ENCODE data around the genes ART1, RHOG, OR52M1, TRIM34, OR52E4 and CAVIN3.

DNA sequence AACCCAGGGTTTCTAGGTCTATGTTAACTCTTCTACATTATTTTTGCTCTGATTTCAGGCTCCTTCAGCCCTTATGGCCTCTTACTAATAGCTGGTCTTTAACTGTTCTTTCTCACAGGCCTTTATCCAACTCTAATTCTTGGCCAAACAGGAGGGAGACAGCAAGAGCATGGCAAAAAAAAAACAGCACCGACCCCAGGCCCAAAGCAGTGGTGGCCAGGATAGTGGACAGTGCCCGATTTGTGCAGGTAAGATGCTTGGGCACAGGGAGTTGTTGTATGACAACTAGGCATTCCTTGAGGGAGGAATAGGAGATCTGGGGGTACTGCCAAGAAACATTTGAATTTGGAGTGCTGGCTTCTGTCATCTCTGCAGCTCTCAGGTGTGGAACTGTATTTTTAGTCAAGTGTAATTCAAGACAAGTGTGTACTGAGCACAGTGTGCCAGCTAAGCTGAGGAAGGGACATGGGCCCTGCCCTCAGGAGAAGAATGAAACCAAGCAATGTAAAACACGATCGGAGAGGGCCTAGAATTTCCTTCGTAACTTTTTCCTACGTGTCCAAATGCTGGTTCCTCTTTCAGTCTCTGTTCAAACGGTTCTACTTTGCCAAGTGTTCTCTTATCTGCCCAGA, 27.9 kb downstream of the ART5 start:
- PRO-cap, 3 experiments = no peak in any of the 3 experiments
- RRBS = no CpG with 5 or more reads among the region's 7 CpGs

GRCh38 chr11:3644157-3645193, at the start of gene ART1:
Gene ART1 (plus strand): TSS chr11:3645128.
- PRO-cap, 3 experiments = no peak in any of the 3 experiments
- RRBS = no CpG with 5 or more reads among the region's 18 CpGs

DNA sequence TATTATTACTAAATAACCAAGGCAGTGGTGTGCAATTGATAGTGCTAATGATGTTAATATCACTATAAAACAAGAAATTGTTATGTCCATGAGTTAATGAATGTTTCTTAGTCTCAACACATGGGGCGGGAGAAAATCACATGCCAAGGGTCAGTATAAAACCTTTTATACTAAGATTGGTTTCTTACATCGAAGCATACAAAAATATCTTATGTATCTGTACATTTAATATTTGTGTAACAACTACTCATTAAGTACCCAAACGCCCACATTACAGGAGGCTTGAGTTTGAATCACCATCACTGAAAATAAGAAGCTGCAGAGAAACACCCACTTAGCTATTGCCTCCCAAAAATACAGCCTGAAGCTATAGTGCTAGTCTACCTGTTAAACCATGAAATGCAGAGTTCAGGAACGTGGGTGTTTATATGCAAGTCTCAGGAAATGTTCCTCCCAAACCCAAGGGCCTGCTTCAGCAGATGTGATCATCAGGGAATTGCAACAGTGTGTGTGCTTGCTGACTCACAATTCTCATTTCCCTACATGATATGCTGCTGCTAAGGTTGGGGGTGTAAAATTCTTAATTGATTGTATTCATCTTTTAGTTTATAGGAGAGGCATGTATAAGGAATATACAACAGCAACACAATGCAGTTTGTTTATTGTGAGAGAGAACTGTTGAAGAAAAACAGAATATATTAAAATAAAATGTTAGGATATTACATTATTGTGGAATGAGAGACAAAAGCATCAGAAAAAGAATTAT, 49.7 kb downstream of the NUP98 start:
- PRO-cap, 3 experiments = no peak in any of the 3 experiments
- RRBS = no CpG with 5 or more reads among the region's 4 CpGs

GRCh38 chr11:3840129-3841405, at the start of gene RHOG:
Gene RHOG (minus strand): TSS chr11:3840959.
- PRO-cap, 3 experiments = peak in 3 of 3 experiments; most common plus-strand start chr11:3840804 (in 2); most common minus-strand start chr11:3840959 (in 3)
- RRBS = 3% methylated on average over 20 of the region's 87 CpGs

- PRO-cap, 3 experiments = peak in 3 of 3 experiments; most common plus-strand start chr11:3841632 (in 2); most common minus-strand start chr11:3841557 (in 3)
- RRBS = no CpG with 5 or more reads among the region's 32 CpGs
These were observed 716 bp upstream of the RHOG start for GRCh38 chr11:3841406-3841944.

DNA sequence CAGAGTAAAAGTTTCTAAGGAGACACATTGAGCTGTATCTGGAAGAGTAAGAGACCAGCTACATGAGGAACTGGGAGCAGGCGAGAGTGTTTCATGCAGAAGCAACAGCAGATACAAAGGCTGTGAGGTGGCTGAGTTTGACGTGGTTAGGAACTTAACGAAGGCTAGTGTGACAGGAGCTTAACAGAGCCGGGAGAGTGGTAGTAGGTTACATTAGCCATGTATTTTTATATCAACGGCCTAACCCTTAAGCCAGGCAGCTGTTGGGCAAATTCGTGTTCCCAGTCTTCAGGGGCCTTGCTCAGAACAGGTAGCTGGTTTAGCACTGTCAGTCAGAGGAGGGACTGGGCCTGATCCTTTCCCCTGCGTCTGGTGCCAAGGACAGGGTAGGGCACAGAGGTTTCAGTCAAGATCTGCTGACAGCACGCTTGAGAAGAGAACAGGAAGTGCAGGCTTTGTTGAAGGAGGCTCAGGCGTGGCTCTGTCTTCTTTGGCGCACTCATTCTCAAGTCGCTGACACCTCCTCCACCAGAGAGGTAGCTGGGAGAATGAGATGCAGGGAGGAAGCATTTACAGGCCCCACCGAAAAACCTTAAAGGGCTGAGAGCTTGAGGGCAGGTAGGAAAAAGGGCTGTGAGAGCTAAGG, 1.2 kb upstream of the STIM1 start:
- PRO-cap, 3 experiments = peak in 1 of 3 experiments; most common plus-strand start position 531 of the sequence (in 1); most common minus-strand start position 371 of the sequence (in 1)
- RRBS = no CpG with 5 or more reads among the region's 12 CpGs

DNA sequence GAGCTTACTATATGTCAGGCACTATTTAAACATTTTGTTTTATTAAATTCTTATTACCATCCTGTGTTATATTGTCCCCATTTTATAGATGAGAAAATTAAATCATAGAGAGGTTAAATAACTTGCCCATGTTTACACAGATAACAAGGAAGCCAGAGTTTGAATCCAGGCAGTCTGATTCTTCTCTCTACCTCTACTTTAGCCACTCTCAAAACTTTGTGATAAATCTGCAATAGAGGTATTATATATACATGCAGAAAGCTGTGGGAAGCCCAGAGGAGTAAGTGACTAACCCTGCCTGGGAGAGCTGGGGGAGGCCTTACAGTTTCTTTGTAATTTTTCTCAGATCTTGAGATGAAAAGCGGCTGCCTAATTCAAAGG, 4.8 kb downstream of the STIM1 start:
- PRO-cap, 3 experiments = no peak in any of the 3 experiments
- RRBS = no CpG with 5 or more reads among the region's 1 CpG

GRCh38 chr11:3880565-3881147, 25.2 kb downstream of the STIM1 start:
- PRO-cap, 3 experiments = no peak in any of the 3 experiments
- RRBS = no CpG with 5 or more reads among the region's 5 CpGs

DNA sequence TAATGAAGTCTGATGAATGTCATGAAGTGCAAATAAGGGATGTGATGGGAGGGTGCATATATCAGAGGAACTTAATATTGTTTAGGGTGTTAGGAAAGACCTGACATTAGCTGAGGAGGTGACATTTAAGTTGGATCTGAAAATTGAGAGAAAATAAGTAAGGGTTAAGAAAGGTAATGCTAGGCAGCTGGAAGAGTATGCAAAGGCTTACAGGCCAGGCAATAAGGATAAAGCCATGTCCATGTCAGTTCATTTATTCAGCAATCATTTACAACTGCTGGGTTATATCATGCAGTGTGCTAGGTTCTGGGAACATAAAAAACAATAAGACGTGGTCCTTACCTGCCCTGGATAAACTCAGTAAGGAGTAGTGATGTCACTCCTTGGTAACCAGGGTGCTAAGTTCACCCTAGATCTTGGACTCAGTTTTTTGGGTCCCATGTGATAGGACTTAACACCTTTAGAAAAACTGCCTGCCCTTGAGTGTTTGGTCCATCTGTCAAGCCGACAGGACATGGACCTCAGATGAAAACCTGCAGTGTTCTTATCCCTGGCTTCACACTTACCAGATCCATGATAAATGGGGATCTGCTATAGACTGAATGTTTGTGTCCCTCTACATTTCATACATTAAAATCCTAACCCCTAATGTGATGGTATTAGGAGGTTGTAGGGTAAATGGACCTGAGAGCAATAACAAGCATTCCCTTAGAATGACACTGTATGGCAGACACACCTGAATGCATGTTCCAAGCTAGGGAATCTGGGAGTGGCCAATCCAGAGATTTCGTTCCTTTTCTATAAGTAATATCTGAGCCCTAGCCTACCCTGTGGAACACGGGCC, 75.8 kb downstream of the STIM1 start:
- PRO-cap, 3 experiments = no peak in any of the 3 experiments
- RRBS = no CpG with 5 or more reads among the region's 4 CpGs

DNA sequence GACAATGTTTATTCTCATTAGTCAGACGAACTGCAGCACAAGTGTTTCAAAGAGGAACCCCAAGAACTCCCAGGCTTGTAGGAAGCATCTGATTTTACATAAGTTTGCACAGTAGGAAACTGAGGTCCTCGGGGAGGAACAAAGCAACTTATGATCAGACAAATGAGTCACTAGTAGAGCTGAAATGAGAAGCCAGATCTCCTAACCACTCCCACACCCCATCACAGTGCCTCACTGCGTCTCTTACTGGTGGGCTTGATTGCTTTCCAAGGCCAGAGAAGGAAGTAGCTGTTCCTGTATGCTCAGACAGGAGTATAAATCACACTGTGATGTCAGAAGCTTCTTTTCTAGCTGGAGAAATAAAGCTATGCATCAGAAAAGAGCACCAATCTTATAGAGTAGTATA, 36.5 kb upstream of the RRM1 start:
- PRO-cap, 3 experiments = no peak in any of the 3 experiments
- RRBS = no CpG with 5 or more reads among the region's 3 CpGs

GRCh38 chr11:4095397-4095717, 758 bp downstream of the RRM1 start:
- PRO-cap, 3 experiments = no peak in any of the 3 experiments
- RRBS = no CpG with 5 or more reads among the region's 9 CpGs

GRCh38 chr11:4544826-4545452, at the start of gene OR52M1:
Gene OR52M1 (plus strand): TSS chr11:4545191.
- PRO-cap, 3 experiments = no peak in any of the 3 experiments
- RRBS = no CpG with 5 or more reads among the region's 6 CpGs

GRCh38 chr11:4606862-4607539, 1.0 kb downstream of the TRIM68 start:
- PRO-cap, 3 experiments = no peak in any of the 3 experiments
- RRBS = no CpG with 5 or more reads among the region's 8 CpGs

GRCh38 chr11:4644355-4644679, 535 bp downstream of the OR51E1 start:
- PRO-cap, 3 experiments = no peak in any of the 3 experiments
- RRBS = no CpG with 5 or more reads among the region's 4 CpGs

- PRO-cap, 3 experiments = no peak in any of the 3 experiments
- RRBS = no CpG with 5 or more reads among the region's 5 CpGs
These were observed 470 bp upstream of the MMP26 start for GRCh38 chr11:4704008-4704619.

DNA sequence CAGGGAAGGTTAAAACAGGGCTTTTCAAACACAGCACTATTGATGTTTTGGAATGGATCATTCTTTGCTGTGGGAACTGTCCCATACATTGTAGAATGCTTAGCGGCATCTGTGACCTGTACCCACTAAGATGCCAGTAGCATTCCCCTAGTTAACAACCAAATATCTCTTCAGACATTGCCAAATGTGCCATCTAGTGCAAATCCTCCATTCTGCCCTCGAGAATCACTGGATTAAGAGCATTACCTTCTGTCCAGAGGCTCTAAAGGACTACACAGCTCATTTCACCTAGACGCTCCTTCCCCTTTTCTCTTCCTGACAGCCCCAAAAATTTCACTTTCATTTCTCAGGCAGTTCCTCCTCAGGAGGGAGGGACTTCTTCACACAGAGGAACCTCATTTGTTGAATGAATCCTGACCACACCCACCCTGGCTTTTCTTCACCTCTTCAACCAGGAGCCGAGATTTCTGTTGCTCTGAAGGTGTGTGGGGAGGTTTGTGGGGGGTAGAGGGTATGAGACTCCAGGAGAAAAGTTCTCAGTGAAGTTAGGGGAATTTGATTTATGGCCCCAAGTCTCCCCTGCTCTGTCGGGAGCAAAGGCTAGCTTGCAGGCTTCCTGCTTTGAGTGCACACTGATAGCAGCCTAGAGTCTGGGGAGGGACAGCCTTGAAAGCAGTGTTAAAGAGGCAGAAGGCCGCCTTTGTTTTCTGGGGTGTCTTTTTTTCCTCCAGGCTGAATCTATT, at the start of gene TRIM34:
TSS of gene TRIM34 (plus strand) at position 422 of the 743 bp plus-strand sequence.
- PRO-cap, 3 experiments = peak in 3 of 3 experiments; most common plus-strand start position 442 of the sequence (in 2); most common minus-strand start position 317 of the sequence (in 3)
- RRBS = no CpG with 5 or more reads among the region's 6 CpGs

DNA sequence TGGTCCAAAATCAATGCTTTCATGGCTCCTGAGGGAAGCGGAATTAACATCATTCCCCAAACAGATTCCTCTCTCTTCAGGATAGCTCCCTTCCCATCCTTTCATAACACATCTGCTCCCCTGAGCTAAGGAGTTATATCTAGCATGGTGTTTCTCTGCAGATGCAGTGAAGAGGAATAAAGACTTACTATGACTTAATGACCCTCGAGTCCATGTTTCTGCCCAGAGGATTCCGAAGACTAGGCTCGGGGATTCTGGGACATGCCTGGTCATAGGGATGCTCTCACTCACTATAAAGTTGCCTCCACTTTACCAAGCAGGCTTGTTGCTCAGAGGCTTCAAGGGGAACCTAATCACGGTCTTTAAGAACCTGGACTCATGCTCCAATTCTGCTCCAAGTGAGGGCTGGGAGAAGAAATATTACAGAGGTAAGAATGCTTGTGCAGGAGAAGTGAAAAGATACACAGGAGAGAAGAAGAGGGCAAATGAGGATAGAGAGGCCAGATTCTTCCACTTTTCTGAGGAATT, at the start of gene OR52E4:
TSS of gene OR52E4 (plus strand) at position 343 of the 528 bp plus-strand sequence.
- PRO-cap, 3 experiments = no peak in any of the 3 experiments
- RRBS = no CpG with 5 or more reads among the region's 5 CpGs

DNA sequence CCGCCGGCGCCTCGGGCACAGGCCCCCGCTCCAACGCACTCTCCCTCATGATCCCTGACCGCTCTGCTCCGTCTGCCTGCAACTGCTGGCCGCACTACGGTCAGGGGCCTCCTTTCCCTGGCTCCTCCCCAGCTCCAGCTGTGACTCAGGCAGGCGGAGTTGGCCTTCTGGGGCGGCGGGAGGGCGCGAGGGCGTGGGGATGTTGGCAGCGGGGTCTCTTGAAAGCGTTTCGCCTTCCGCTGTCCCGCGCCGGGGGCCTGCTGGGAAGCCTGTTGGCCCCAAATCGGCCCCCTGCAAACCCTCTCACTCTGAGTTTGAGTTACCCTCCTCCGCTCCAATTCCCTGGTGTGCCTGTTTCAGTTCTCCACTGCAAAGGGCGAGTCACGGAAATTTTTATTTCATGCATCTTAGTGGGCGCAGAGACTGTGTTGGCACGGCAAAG, at the start of gene CAVIN3:
TSS of gene CAVIN3 (minus strand) at position 74 of the 442 bp plus-strand sequence.
- PRO-cap, 3 experiments = peak in 3 of 3 experiments; most common plus-strand start position 152 of the sequence (in 1); most common minus-strand start position 74 of the sequence (in 3)
- RRBS = no CpG with 5 or more reads among the region's 29 CpGs

DNA sequence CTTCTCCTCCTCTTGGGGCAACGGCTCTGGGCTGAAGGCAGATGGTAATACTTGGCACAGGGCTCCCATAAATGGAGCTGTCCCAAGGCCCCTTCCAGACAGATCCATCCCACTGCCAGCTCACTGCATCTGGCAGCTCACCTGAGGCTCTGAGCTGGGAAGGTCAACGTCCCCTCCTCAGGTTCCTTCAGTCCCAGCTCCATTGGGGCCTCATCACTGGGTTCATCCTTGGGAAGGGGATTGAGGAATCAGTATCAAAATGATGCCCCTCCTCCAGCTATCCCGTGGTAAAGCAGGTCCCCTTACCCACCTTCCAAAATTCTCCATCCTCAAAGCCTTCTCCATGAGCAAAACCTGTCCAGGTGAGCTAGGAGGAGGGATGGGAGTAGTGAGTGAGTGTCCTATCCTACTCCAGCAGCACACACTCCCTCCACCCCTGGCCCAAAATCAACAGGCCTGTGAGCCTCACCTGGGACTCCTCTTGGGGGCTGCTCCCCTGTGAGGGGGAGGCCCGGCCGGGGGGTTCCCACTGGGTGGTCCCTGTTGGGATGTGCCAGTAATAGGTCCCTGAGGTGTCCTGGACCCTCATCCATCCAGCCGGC, 13.0 kb downstream of the SMPD1 start:
- PRO-cap, 3 experiments = no peak in any of the 3 experiments
- RRBS = 90% methylated on average over 1 of the region's 6 CpGs

DNA sequence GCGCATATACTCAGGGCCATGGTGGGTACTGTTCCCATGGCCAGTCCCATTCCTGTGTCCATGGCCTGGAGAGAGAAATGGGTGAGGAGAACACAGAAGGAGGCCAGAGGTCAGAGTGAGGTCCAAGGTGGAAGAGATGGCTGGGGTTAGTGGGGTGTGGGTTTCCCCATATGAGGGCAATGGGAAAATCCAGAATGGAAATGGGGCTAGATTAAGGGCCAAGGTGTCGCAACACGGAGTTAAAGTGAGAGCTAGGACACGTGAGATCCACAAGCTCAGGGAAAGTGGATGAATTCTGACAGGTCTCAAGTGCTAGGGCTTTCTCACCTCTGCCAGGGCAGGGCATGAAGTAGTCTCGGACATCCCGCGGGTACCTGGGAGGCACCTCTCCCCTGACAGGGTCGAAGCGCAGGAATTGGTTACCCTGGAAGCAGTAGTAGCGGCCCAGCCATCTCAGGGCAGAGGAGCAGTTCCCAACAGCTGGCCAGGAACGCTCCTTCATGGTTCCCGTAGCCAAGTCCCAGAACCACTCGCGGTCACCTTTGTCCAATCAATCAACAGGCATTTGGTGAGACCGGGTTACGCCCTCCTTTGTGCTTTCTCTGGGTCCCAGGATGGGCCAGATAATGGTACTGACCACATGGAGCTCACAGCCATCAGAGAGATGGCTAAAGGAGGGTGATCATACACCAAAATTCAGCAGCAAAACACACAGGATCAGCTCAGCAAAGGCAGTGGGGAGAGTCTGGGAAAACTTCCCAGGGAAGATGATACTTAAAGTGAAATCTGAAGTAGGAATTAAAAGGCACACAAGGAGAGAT, 3.5 kb downstream of the HPX start:
- PRO-cap, 3 experiments = no peak in any of the 3 experiments
- RRBS = no CpG with 5 or more reads among the region's 16 CpGs